AG04449 (cell line): ENCODE data around the genes BANP and PABPN1L.

DNA sequence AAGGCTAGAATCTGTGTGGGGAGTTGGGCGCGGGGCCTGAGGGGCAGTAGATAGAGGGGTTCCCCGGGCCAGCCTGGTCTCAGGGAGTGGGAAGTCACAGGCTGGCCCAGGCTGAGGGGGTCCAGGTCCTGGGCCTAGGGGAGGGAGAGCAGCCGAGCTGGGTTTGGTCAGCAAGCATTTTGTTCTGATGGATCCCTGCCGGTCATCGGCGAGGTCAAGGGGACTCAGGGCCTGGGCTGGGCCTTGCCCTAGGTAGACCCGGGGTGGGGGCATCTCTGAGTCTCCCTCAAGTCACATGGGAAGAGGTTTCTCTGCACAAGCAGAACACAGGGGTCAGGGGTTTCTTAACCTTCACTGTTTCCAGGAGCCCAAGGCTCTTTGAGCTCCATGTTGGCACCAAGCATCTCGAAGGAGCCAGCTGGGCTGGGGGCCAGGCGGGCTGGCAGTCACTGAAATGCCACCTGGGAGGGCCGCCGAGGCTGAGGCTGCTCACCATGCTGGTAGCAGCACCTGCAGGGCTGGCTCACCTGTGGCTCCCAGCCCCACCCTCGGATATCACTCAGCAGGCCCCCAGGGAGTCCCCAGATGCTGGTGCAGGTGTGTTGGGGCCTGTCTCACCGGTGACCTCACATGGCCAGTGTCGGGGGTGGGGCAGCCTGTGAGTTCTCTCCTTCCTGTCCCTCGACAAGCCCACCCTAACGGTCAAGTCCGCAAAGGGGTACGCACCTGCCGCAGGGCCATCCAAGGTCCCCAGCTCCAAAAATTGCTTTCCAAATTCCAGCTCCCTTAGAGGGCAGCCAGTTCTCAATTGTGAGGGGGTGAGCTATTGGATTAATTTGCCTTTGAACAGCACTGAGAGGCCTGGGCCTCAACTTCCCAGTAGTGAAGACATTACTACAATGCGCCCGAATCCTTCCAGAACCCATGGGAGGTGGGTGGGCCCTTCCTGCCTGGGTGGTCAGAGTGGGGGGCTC lies 40.9 kb downstream of the SLC7A5 start:
- RRBS, result 83% methylated on average over 4 of the region's 22 CpGs

GRCh38 chr16:87834084-87835209 lies 34.9 kb downstream of the SLC7A5 start:
- RRBS, result no CpG with 5 or more reads among the region's 42 CpGs

DNA sequence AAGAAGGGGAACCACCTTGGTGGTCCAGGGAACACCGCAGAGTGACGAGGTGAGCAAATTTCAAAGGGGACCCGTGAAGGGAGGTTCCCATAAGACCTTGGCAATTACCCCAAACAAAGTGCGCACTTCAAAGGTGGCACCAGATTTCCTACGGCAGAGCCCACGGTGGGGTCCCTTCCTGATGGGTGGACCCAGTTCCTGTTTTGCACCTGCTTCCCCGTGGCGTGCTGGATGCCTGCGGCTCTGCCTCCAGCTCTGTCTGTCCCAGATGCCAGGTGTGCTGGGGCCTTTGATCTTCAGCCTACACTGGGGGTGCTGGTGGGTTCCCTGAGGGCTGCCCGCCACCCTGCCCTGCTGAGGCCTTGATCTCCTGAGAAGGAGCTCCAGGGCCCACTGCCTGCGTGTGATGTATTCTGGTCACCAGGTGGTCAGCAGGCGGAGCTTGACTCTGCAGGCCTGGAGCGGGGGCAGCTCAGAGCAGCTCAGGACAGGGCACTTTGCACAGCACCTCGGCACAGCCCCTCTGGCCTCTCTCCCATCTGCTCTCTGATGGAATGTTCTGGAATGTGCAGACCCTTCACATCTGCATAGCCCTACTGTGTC lies 26.8 kb downstream of the SLC7A5 start:
- RRBS, result no CpG with 5 or more reads among the region's 14 CpGs

- RRBS, result 89% methylated on average over 2 of the region's 26 CpGs
Measured at GRCh38 chr16:87849582-87850511, 19.5 kb downstream of the SLC7A5 start.

GRCh38 chr16:87897479-87898132 lies 28.3 kb upstream of the SLC7A5 start:
- RRBS, result no CpG with 5 or more reads among the region's 15 CpGs

- RRBS, result 4% methylated on average over 40 of the region's 118 CpGs
Measured at GRCh38 chr16:87951240-87952140, at the start of gene BANP. TSS of gene BANP (plus strand) at chr16:87951434.

DNA sequence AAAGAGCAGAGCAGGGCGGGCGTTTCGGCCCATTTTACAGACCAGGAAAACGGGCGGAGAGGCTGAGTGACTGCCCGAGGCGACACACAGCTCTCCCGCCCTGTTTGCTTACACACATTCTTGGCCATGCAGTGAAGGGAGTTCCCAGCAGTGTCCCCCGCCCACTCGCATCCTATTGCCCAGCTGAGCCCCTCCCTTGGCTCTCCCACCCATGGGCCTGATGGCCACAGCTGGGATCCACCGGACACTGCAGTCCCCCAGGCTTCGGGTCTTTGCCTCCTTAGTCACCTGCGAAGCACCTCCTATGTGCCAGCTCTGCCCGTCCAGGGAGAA lies 136.8 kb downstream of the BANP start:
- RRBS, result no CpG with 5 or more reads among the region's 14 CpGs

- RRBS, result no CpG with 5 or more reads among the region's 11 CpGs
Measured at GRCh38 chr16:88170512-88170825, 212.3 kb upstream of the ZNF469 start.

GRCh38 chr16:88340371-88340928 lies 42.3 kb upstream of the ZNF469 start:
- RRBS, result 70% methylated on average over 3 of the region's 13 CpGs

GRCh38 chr16:88470674-88471044 lies 17.6 kb downstream of the ZFPM1 start:
- RRBS, result no CpG with 5 or more reads among the region's 25 CpGs

- RRBS, result 85% methylated on average over 9 of the region's 16 CpGs
Measured at GRCh38 chr16:88488938-88489290, 35.8 kb downstream of the ZFPM1 start.

GRCh38 chr16:88500319-88500886 lies 47.3 kb downstream of the ZFPM1 start:
- RRBS, result no CpG with 5 or more reads among the region's 19 CpGs

DNA sequence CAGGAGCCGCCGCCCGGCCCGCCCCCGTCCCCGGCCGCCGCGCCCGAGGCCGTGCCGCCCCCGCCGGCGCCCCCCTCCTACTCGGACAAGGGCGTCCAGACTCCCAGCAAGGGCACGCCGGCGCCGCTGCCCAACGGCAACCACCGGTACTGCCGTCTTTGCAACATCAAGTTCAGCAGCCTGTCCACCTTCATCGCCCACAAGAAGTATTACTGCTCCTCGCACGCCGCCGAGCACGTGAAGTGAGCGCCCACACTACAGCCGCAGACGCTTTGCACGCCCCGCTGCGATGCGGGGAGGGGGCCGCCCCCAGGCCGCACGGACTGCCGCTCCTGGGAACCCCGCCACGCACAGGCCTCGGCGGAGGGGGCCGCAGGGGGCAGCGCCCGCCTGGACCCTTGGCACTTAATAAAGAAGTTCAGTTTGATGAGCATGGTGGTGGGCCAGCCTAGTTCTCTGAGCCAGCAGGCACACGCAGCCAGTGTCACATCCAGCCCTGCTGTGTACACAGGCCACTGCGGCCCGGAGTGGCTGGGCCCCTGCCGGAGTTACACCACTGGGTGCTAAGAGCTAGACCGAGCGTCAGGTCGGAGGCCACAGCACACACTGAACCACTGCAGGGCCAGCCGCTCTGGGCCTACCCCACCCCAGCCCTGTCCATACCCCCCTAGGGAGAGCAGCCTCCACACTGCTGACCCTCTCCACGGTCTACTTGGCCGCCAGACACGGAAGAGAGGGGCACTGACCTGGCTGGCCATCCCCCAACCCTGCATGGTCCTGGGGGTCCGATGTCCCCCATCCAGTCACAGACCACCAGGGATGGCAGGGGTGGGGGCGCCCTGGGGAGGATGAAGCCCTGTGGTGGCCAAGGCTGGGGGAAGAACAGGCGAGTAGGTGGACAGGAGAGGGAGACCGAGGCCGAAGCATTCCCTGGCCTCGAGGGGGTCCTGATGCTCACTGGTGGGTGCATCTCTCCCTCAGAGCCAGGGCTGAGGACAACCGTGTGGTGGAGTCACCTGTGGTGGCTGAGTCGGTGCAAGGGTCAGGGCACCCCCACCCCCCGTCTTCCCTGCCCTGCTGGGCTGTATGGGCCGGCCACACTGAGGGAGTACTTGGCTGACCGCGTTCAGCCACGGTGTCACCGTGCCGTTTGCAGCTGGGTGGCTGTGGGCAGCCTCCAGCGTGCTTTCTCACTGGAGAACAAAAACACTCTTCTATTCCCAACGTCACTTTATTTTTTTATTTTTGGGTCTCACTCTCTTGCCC lies 35.0 kb upstream of the ZC3H18 start:
- RRBS, result 8% methylated on average over 6 of the region's 76 CpGs

DNA sequence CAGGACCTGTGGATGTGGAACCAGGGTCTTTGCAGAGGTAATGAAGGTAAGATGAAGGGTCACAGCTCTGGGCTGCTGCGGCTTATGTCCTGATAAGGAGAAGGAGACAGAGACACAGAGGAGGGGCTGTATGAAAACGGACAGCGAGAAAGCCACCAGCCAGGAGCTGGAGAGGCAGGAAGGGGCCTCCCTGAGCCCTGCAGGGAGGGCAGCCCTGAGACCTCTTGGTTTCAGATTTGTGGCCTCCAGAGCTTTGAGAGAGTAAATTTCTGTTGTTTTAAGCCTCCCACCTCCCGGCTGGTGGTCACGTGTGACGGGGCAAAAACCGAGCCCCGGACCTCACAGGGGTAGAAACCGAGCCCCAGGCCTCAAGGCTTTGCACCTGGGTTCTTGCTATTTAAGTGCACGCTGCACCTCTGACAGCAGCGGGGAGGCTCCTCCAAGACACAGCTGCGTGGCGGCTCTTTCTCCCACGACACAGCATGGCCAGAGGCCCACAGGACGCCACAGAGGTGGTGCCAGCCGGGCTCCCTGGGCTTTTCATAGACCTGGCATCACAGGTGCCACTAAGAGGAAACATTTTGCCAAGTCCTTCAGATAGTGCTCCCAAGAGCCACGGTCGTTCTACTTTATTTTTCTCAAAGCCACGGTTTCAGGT lies 17.4 kb upstream of the ZC3H18 start:
- RRBS, result no CpG with 5 or more reads among the region's 19 CpGs

GRCh38 chr16:88591603-88591964 lies 21.4 kb downstream of the ZC3H18 start:
- RRBS, result no CpG with 5 or more reads among the region's 8 CpGs

GRCh38 chr16:88662180-88662682 lies 660 bp downstream of the MVD start:
- RRBS, result 5% methylated on average over 7 of the region's 30 CpGs

- RRBS, result 92% methylated on average over 5 of the region's 25 CpGs
Measured at GRCh38 chr16:88700202-88700803, 5.9 kb downstream of the RNF166 start.

DNA sequence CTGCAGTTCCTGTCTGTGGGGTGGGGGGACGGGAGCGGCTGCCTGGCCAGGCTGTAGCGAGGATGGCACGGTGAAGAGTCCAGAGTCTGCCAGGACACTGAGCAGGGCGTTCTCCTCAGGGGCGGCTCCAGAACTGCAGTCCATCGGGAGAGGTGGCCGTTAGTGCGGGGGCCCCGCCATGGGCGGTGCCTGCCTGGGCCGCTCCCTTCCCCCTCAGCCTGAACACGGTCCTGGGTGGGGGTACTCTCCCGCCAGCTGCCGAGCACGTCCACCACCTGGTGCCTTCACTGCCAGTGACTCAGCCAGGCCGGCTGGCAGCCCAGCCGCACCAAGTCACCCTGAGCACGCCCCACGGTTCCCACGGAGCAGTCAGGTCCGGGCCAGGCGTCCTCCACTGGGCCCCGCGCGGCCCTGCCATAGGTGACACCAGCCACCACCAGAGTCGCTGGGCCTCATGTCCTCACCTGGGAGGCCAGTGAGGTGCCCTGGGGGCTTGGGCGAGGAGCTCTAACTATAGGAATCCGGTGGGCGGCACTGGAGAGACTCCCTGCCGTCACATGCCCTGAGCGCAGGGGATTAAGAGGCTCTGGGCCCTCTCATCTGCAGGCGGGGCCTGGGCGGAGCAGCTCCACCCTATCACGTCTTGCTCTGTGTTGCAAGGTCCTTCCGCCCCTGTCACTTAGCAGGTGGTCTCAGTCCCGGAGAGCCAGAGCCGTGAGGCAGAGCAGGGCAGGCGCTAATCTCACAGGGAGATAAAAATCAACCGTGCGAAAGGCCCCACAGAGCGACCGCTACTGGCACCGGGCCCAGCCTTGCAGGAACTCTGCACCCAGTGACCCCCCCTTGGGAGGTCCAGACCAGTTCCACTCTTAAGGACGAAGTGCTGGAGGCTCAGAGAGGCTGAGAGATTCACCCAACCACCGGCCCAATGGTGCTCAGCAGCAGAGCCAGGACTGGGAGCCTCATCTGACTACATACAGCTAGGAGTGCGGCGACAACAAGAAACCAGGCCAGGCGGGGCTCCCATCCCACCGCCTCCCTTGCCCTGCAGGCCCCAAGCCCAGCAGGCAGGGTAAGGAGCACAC lies 14.3 kb downstream of the PIEZO1 start:
- RRBS, result 9% methylated on average over 12 of the region's 50 CpGs

DNA sequence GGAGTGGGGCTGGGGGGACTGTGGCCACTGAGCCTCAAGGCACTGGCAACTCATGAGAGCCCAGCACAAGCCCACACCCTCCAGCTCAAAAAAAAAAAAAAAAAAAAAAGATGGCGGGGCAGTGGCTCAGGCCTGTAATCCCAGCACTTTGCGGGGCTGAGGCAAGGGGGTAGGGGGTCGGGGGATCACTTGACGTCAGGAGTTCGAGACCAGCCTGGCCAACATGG lies 920 bp upstream of the PIEZO1 start:
- RRBS, result no CpG with 5 or more reads among the region's 5 CpGs

GRCh38 chr16:88866519-88866995 lies at the start of gene PABPN1L:
TSS of gene PABPN1L (minus strand) at chr16:88866660.
- RRBS, result 43% methylated on average over 4 of the region's 19 CpGs